Mesenchymal stem cell of the bone marrow (primary cell): ENCODE results near the gene LYSMD2.

GRCh38 chr15:51302784-51303414 is 35.5 kb downstream of the CYP19A1 start:
- CAGE, long polyA plus RNA = no peak

DNA sequence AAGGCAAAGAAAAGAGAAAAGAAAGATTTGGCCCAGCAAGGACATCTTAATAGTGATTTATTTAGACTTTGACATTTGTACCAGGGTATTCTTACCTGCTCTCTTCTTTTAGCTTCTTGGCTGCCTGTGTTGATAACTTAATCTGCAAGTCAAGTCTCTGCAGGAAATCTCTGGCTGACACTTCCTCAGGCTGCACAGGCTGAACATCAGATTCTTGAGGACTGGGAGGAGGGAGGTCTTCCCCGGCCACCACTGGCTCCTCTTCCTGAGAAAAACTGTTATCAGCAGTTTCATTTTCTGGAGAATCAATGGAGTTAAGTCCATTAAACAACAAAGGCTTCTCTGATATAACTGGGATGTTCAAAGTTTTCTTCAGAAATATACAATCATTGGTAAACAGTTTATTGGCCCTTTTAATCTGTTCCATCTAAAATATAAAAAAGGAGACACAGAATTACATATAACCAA is 12.7 kb downstream of the LYSMD2 start:
- CAGE, long polyA plus RNA = no peak

GRCh38 chr15:51735538-51736205 is 1.8 kb downstream of the LYSMD2 start:
- CAGE, long polyA plus RNA = no peak

GRCh38 chr15:51737542-51737974 is at the start of gene LYSMD2:
Gene LYSMD2, minus strand, starts transcription at chr15:51737655.
- CAGE, long polyA plus RNA = no peak

GRCh38 chr15:51766099-51766739 is 14.8 kb downstream of the TMOD2 start:
- CAGE, long polyA plus RNA = no peak

GRCh38 chr15:51856639-51857413 is 27.4 kb downstream of the TMOD3 start:
- CAGE, long polyA plus RNA = no peak

DNA sequence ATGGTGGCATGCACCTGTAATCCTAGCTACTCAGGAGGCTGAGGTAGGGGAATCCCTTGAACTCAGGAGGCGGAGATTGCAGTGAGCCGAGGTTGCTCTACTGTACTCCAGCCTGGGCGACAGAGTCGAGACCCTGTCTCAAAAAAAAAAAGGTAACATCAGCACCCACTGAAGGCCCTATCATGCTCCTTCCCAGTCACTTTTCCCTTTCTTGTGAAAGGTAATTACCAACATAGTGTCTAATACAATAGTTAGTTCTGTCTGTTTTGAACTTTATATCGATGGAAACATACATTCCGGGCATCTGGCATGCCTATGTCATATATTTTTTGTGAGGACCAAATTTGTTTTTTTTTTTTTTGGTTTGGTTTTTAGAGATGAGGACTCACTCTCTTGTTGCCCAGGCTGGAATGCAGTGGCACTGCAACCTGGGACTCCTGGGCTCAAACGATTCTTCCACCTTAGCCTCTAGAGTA is 42.8 kb downstream of the TMOD3 start:
- CAGE, long polyA plus RNA = no peak

DNA sequence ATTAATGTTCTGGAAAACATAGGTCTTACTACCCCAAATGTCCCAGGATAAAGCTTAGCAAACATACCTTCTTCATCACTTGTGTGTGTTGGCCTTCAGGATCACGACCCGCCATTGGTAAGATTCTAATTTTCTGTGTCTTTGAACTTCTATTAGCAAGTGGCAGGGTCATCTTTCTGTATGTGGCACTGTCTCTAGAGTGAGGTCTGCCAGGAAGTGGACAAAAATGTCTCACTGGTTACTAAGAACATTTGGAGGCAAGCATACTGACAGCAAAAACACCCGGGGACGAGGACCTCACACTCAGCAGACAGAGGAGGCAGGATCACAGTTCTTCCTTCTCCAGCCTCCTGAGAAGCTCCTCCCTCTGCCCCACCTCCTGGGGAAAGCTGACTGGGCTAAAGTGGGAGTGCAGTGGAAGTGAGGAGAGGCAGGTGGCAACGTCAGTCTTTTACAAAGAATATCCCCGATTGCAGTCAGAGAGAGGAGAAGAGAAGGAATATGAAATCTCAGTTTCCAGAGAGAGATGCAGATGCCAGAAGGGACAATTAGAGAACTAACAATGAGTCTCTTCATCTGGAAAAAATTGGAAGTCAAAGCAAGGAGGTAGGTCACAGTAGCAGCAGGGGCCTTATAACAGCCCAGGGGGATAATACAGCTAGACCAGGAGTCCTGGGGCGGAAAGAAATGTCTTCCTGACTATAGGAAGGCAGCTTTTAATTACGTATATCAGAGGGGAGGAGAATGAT is 47.4 kb downstream of the LEO1 start:
- CAGE, long polyA plus RNA = no peak

DNA sequence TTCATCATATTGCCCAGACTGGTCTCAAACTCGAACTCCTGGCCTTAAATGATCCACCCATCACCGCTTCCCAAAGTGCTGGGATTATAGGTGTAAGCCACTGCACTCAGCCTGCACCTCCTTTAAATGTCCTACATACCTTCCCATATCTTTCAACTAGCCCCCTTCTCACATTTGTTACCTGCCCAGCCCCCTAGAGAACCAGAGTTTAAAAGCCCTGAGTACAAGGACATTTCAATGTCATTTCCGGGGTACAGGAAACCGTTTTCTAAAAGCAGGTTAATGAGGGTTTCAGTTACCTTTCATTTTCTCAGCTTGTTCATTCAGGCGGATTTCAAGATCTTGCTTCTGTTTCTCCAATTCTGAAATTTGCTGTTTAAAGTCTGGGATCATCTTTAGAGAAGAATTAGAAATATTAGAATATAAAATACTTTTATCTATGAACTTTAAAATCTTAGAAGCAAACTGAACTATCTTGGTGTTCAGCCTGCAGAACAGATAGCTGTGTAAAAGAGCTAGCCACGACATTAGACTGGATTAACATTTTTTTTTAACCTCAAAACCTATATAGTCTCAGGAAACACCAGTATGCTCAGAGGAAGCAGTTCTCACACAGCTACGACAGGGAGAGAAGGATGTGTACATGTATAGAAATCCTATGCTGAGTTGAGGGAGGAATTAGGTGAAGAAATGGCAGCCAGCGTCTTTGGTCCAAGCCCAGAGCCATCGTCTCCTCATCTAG is 29.8 kb upstream of the GNB5 start:
- CAGE, long polyA plus RNA = no peak

DNA sequence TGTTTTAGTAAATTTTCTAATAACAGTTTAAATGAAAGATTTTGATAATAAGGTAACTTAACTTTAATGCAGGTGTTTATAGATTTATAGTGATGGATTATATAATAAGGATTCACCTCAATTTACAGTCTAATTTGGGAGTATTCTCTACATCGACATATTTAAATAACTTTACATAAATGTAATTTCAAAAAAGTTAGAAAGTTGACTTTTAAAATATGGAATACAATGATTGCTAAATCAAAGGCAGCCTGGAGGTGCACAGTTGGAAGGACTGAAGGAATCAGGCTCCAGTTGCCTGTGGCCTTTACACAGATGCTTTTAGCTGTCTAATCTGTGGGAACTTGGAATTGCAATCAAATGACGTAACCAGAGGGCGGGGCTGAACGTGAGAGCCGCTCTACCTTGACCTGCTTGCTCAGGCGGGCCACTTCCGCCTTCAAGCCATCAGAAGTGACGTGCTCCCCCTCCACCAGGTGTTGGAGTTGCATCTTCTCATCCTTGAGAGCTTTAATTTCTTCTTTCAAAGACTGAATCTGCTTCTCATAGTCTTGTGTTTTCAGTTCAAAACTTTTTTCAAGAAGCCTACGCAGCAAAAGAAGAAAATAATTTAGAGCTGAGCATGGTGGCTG is 37.7 kb upstream of the GNB5 start:
- CAGE, long polyA plus RNA = no peak

DNA sequence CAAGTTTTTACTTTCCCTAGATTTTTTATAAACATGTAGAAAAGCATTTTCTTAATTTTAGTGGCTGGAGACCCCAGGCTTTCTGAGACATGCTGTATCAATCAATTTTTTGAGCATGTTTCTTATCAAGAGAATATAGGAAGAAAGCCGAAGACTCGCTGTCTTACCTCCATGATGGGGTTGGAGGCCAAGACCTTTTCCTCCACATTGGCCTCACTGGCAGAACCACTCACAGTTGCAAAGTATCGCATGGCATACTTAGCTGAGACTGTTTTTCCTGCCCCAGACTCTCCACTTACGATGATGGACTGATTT is 112.7 kb downstream of the MYO5A start:
- CAGE, long polyA plus RNA = no peak

DNA sequence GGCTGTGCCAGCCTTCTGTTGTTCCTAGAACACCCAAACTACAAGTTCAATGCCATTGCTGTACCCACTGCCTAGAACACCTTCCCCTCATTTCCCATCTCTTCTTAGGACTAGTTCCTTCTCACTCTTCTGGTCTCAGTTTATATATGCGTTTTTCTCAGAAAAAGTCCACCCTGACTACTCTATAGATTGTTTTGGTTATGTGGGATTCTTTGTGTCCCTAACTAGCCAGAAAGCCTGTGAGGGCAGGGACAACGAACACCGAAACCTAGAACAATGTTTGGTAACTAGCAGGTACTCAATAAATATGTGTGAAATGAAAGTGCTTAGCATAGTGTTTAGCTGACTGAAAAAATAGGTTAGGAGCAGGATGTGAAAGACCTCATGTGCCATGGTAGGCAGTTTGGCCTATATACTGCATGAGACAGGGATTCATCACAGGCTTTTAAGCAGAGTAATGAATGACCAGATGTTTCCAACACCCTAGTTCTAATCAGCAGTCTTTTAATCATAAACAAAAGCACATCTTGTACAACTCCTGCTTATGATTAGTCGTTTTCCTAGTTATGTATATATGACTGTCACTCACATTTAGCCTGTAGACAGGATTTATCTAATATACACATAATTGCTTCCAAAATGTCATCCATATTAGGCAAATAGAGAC is 64.2 kb downstream of the MYO5A start:
- CAGE, long polyA plus RNA = no peak

- CAGE, long polyA plus RNA = no peak
These were observed 54.8 kb downstream of the ATOSA start for GRCh38 chr15:52624316-52624854.

GRCh38 chr15:52637336-52638144 is 41.6 kb downstream of the ATOSA start:
- CAGE, long polyA plus RNA = no peak

- CAGE, long polyA plus RNA = no peak
These were observed 27.8 kb downstream of the ATOSA start for GRCh38 chr15:52651469-52651792.

GRCh38 chr15:52679772-52679995 is 496 bp upstream of the ATOSA start:
- CAGE, long polyA plus RNA = no peak

- CAGE, long polyA plus RNA = no peak
These were observed 6.8 kb downstream of the ONECUT1 start for GRCh38 chr15:52783356-52783792.

DNA sequence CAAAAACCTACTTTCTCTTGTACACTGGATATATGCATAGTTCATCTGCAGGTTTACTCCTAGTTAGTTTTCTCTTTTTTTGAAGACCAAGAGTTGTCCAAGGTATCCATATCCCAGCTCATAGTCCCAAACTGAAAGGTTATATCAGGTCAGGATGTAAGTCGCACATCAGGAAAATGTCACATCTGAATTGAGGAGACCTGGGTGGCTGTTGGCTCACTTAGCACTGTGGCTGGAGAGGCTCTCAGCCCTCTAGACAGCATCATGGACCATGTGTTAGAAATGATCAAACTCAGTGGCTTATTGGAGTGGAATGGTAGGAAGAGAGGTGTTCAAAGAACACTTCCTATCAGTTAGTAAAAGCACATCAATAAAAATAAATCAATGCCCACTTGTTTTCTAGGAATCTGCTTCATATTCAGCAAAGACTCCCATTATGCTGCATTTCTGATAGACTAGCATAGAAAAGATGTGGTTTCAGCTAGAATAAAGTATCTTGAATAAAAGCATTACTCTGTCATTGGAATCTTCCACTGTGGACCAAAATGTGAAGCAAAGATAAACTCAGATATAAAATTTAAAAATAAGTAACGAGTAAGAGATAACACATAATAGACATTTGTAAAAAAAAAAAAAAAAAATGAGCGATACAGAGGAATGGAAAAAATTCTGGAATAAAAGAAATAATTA is 309.5 kb downstream of the WDR72 start:
- CAGE, long polyA plus RNA = no peak

DNA sequence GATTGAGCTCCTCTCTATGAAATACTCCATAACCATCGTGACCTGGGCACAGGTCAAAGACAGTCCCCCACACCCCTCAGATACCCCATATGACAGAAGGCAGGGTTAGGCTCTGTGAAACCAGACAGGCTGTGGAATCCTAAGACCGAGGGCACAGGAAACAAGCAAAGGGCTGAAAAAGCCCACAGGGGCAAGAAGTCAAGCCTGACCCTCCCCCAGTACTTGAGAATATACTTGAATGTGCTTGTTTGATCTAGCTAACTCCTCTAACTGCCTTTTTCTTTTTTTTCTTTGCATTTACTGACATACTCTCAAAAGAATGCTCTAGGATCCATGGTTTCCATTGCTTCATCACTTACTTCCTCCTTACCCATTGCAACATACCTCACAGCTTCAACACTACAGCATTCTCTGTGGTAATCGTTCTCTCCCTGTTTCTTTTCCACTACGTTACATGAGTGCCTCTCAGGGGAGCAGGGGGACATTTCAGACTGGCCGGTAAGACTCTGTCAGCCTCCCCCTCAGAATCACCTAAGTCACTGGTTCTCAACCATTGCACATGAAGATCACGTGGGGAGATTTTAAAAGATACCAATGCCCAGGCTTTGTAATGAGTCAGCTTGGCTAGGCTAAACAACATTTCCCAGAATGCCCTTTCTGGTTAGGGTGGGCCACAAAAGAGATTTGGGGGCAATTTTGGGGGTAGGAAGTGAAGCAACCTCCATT is 24.4 kb upstream of the RSL24D1 start:
- CAGE, long polyA plus RNA = no peak

GRCh38 chr15:55250936-55251560 is 38.6 kb downstream of the RAB27A start:
- CAGE, long polyA plus RNA = no peak